ENCODE measurements around a stretch of chr3.

DNA sequence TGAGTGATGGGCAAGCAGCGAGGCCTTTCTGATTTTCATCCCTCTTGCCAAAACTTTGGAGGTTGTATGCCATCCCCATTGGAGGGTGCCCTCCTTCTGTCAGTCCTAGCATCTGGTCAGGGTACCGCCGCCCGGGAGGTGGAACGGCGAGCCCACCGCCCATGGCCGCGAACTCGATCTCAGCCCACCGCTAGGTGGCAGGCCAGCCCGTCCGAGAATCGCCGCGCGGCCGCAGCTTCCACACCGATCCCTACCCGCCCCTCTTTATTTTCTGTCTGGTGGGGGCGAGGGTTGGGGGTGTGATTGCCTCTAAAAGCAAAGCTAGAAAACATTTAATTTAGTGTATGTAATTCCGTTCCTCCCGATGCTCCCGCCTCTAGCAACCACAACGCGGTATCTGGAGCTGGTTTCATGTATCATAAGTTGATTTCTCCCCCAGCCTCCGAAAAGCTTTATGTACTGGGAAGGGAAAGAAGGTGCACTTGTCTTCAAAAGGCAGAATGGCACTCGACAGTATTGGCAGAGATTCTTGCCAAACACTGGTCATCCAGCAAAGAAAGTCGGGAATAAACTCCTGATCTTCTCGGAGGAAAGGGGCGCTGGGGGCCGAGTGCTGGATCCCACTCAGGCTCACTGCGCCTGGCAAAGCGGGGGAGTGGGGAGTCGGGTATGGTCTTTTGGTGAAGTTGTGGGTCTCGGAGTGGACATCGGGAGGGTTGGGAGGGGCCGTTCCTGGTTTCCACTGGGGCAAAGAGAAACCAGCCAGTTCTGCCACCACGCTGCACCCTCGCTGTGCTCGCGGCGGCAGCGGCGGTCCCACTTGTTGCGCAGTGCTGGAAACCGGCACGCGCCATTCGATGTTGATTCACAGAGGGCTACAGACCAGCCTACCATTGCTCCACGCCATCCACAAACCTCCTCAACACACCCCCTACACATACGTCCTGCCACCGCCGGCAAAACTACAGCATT lies 4.1 kb downstream of the BCL6 start:
- RRBS, result 88% methylated on average over 1 of the region's 54 CpGs

DNA sequence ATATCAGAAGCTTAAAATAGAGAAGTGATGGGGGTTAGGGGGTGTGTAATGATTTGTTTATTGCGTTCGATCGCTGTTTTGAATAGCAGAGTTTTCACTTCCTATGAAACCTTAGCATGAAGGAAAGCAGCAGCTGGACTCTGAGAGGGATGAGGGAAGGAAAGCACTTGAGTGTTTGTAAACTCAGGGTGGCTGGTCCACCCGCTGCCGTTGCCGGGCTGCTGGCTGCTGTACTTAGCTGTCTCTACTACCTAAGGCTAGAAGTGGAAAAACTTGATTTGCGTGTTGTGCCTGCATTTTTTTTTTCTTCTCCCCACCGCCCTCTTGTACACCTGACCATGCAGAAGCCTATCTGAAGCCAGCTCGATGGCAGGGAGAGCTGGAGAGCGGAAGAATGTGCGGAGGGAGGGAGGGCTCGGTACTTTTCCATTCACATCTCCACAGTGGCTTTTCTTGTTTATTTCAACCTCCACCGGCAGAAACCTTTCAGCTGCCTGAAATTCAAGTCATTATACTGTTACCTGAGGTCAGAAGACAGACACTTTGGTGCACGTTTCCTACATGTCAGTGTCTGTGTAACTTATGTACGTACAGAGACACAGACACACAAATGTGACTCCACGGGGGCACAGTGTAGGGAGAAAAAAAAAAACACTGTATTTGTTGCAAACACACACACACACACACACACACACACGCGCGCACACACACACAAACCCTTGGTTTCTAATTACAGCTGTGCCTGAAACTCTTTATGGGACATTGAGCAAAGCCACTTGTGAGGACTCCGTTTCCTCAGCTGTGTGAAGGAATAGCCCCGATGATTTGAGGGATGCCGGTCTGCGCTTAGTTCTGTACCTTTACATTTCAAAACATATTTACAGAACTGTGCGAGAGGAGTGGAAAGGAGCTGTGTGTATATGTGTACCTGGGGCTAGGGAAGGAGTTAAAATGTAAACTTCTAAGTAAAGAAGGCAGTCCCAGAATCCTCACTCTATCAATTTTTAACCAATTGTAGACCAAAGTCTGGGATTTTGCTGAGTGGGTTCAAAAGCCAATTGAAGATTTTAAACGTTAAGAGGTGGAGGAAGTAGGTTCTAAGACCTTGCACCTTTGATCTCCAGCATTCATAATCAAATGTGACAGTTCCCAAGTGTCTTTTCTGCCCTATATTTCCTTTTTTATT lies 5.1 kb upstream of the BCL6 start:
- RRBS, result no CpG with 5 or more reads among the region's 25 CpGs

GRCh38 chr3:187890127-187890827 lies 145.0 kb upstream of the BCL6 start:
- RRBS, result no CpG with 5 or more reads among the region's 32 CpGs

DNA sequence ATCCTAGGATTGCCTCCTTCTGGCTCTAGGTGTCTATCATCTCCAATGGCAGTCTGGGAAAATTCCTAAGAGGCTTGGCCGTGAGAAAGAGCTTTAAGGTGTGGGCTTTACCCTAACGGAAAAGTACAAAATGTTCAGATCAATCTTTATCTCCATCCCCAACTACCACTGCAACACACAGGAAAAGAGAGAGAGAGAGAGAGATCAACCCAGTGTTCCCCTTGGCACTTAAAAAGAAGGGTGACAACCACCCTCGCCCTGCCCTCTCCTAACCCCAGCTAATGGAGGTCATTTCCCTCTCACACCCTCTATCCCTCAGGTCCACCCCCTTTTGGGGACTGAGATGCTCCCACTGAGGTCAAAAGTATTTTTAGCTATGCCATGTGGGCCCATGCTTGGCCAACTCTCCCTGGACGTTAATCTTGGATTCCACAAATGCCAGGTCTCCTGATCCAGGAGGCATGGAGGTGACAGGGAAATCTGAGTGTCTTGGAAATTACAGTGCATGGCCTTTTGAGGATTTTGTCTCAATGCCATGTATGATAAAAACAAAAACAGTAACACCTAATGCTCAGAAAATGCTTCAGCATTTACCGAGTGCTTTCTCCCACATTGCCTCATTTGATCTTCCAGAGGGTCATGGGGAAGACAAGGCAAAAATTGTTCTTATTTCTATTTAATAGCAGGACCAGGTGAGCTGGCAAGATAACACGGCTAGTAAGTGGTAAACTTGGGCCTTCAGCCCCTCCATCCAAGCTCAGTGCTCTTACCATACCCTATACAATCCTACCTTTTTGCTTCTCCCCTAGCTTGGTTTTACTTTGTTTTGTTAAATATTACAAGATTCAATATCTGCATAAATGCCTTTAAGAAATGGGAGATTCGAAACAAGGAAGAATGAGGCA lies 203.1 kb upstream of the BCL6 start:
- RRBS, result no CpG with 5 or more reads among the region's 7 CpGs

GRCh38 chr3:187957295-187957599 lies 196.7 kb upstream of the LPP start:
- RRBS, result no CpG with 5 or more reads among the region's 3 CpGs

GRCh38 chr3:188036644-188037156 lies 117.3 kb upstream of the LPP start:
- RRBS, result no CpG with 5 or more reads among the region's 1 CpG

GRCh38 chr3:188152975-188153351 lies 994 bp upstream of the LPP start:
- RRBS, result no CpG with 5 or more reads among the region's 14 CpGs

DNA sequence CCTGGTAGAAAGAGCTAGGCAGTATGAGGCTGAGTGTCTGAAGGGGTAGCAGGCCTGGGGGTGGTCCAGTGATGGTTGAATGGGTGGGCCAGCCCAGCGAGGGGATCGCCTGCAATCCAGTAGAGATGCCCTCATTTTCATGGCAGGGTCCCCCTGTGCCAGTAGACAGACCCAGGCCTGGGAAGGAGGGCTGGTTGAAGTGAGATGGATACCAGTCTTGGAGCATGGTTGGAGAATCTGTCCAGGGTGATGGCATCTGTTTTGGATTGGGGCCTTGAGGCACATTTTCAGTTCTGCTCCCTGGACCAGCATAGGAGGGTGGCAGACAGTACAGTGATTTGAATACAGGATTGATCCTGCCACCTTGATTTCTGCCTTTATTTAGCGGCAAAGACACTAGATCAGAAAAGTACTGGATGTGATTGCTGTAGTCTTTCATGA lies 23.2 kb downstream of the LPP start:
- RRBS, result no CpG with 5 or more reads among the region's 3 CpGs

DNA sequence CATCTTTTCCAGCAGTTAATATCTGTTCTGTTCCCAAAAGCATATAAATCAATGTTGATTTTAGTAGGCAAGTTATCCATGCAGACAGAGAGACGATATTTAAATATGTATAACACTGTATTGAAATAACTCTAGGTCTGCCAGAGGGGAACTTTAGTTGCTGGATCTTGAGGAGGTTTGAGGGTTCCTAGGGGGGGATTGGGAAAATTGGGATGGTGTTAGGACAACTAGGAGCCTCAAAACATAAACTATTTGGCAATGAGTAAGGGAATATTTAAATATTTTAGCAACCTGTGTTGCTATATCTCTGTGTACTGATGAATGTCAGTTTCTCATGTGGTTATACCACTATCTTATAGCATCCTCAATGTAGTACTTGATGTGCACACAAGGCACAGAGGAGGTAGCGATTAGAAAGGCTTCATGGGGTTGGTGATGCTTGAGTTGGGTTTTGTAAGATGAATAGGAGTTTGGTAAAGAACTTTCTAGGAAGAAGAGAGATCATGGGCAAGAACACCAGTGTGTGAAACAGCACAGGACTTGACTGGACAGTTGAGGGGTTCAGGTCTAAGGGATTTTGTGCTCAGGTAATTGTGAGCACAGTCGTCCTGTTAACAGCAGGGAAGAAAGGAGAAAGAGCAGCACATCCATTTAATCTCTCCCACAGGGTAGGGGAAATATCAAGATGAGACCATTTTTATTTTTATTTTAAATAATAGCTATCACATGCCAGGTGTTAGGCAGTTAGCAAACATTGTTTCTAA lies 38.0 kb downstream of the LPP start:
- RRBS, result no CpG with 5 or more reads among the region's 3 CpGs

GRCh38 chr3:188264037-188265240 lies 110.5 kb downstream of the LPP start:
- RRBS, result no CpG with 5 or more reads among the region's 9 CpGs

- RRBS, result no CpG with 5 or more reads among the region's 7 CpGs
Observed at GRCh38 chr3:188284136-188284769, 130.3 kb downstream of the LPP start.

DNA sequence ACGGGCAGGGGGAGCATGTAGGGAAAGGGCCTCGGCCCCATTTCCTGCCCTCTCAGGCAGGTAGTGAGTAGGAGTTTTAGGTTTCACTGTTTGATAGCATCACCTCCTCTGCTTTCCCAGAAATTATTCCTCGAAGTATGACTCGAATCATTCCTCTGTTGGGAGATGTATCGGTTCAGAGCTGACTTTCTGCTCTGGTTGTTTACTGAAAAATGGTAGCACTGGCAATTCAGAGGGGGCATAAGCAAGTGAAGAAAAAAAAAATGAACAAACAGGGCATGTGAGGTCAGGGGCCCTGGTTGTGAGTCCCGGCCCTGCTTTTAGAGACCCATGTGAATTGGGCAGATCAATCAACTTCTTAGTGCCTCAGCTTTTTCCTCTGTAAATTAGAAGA lies 130.8 kb downstream of the LPP start:
- RRBS, result no CpG with 5 or more reads among the region's 6 CpGs

DNA sequence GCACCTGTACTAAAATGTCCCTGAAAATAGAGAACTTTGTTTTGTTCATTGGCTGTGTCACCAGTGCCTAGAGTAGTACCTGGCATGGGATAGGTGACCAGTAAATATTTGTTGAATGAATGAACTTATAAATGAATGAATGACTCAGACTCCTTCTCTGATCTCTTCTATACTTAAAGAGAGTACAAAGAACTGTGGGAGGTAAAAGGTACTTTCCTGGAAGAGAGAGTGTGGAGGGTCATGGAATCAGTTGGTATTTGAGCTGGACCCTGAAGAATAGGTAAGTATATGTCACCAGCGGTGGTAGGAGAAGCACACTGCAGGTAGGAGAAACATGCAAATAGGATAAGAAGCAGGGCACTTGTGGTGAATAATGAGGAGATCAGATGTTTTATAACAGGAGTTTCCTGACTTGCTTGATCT lies 149.4 kb downstream of the LPP start:
- RRBS, result no CpG with 5 or more reads among the region's 1 CpG

DNA sequence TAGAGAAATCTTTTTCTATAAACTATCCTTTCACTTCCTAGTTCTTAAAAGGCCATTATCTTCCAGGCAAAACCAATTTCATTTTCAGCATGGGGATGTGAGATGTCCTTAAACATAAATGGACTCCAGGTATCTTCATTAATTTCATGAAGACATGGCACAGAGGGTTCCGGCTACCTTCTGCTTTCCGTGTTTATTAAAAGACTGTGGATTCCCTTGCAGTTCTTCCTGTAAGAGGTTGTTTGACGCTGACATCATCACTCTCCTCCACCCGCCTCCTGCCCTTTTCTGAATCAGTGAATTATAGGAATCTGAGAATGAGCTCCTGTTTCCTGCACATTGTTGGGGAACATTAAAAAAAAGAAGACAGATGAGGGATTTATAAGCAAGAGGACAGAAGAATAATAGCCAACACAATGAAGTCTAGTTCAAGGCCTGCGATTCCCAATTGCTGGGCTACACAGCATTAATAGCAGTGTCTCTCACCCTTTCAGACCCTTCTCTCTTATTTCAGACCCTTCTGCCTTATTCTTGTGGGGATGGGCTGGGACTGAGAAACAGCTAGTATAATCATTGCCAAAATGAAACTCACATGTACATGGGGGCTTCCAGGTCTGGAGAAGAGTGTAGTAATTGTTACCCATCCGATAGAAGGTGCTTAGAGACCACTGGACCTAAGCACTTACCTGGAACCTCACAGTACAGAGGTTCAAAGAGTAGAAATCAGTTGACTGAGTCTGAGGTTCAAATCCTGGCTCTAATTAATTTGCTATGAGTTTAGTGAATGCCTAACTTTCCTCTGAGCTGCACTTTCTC lies 191.4 kb downstream of the LPP start:
- RRBS, result no CpG with 5 or more reads among the region's 6 CpGs

DNA sequence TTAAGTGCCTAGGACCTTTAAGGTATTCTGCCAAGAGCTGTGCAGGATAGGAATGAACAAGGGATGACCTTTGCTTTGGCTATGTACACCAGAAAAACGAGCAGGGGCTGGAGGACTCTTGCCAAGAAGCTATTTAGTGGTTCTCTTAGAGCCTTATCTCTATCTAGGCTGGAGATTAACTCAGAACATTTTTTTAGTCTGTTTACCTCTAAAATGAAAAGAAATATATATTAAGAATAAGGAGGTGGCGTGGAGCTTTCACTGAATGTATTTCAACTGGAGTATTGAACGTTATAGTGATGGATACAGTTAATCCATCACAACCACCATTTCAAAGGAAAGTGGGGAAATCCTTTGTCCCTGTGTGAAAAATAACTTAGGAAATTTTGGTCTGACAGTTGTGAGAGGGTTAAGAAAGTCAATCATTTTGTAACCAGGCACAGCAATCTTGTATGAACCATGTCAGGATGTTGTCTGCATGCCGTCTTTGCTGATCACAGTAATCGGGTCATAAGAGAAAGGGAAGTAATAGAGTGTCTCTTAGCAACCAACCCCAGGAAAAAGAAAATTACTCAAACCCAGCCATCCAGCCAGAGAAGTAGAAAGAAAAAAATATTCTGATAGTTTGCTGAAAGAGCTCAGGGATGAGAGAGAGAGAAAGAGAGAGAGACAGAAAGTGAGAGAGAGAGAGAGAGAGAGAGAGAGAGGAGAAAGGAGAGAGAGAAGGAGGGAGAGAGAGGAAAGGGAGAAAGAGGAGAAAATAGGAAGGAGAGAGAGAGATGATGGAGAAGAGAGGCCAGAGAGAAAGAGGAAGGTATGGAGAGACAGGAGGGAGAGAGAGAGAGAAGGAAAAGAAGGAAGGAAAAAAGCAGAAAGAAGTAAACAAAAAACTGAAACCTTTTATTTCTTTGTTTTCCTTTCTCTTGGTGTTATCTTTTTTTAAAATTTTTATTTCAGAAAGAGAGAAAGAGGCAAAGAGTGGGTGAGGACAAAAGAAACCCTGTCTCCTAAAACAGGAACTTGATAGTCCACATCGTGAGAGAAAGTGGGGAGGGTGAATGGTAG lies 279.3 kb downstream of the LPP start:
- RRBS, result no CpG with 5 or more reads among the region's 6 CpGs

DNA sequence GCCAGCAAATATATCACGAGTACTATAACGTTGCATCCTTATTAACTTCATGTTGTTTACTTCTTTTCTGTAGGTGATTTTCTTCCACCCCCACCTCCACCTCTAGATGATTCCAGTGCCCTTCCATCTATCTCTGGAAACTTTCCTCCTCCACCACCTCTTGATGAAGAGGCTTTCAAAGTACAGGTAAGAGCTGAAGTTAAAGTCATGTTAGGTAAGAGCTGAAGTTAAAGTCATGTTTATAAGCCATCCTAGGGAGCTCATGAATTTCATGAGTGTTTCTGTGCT lies 330.5 kb downstream of the LPP start:
- RRBS, result no CpG with 5 or more reads among the region's 2 CpGs

- RRBS, result no CpG with 5 or more reads among the region's 5 CpGs
Observed at GRCh38 chr3:188518764-188519290, 364.9 kb downstream of the LPP start.

DNA sequence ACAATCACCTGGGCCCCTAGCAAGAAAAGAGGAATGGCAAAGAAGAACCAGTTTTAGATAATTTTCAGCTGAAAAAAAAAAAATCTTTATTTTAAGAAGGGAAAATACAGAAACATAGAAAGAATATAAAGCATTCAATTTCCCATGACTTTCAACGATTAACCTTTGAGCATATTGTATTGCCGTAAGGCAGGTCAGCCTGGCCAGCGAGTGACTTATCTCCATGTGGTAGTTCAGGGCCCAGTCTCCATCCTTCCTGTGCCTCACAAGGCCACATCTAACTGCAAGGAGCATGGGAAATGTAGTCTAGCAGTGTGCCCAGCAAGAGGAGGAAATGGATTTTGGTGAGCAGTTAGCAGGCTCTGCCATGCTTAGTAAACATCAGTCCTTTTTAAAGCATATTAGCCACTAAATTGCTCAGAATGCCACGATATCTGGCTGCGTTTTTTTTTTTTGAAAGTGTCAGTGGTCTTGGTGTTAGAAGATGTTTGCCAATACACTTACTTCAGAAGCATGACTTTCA lies 470.4 kb upstream of the TPRG1 start:
- RRBS, result no CpG with 5 or more reads among the region's 5 CpGs

GRCh38 chr3:188772675-188773343 lies 399.0 kb upstream of the TPRG1 start:
- RRBS, result no CpG with 5 or more reads among the region's 7 CpGs

GRCh38 chr3:188853836-188854321 lies 317.9 kb upstream of the TPRG1 start:
- RRBS, result no CpG with 5 or more reads among the region's 1 CpG

Data from CMK (cell line).